Measurements from ENCODE around the gene RGS21.

GRCh38 chr1:190443692-190443991, 34.0 kb downstream of the BRINP3 start:
- RRBS, result no CpG with 5 or more reads among the region's 3 CpGs

DNA sequence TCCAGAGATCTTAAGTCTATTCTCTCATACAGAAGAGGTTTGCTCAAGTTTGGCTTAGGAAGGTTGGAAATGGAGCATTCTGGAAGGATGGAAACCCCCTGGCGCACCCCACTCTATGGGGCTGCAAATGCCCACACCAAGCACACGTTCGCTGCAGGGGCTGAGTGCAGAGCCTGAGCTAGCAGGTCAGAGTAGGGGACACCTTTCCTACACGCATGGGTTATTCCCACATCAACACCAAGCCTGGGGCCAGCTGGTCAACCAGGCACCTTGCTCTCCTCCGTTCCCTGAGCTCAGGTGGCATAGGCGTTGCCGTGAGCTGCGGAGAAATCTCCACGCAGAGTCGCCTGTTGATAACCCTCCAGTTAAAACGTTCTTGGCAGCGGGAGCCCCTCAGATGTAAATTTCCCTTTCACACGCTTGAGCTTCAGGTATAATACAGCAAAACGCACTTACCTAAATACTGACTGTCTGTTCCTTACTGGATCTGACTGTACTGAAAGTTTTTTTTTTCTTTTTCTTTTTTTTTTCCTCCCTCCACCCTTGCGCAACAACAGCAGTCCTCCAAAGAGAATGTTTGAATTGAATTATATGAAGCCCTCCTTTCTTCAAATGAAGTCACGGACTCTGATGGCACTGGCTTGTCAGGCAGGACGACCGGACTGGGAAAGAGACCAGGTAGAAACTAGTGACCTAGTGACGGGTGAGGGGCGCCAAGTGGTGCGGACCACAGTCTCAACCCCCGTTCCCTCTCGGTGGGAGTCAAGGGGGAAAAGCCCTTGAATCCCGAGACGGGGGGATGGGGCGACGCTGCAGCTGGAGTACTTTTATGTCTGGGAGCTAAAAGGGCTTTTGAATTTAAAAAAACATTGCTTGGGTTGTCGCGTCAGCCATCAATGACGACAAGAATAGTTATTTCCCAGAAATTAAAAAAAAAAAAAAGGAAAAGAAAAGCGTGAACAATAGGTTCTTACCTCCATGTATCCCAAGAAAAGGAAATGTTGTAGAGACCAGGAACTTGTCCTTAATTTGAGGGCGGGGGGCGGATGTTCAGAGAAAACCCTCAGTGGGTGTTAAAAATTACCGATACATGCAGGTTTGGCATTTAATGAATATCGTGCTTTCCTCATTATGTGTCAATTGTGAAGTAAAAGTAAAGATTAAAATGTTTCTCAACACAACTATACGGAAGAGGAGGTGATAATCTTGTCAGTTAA, 1.9 kb downstream of the BRINP3 start:
- RRBS, result no CpG with 5 or more reads among the region's 36 CpGs

- RRBS, result no CpG with 5 or more reads among the region's 45 CpGs
These were observed 763 bp upstream of the BRINP3 start for GRCh38 chr1:190478052-190479202.

DNA sequence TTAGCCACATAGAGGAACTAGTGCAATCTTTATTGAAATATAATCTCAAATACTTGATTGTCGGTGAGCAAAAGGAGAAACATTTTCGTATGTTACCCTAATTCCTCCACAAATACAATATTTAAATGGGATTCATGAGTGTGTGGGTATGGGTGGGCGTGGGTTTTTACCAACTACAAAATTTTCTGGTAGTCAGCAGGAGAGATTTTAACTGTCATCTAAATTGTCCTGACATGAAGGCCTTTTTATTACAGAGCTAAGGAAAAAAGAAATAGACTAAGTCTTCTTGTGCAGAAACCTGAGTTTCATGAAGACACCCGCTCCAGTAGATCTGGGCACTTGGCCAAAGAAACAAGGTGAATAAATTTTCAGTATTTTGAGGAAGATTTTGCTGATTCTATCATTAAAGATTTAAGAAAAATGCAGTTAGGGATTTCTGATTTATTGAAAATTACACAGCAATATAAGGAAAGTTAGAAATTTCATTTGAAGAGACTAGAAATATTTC, 758 bp downstream of the RGS18 start:
- RRBS, result no CpG with 5 or more reads among the region's 4 CpGs

GRCh38 chr1:192316914-192317296, at the start of gene RGS21:
Gene RGS21 (plus strand): TSS chr1:192316992.
- RRBS, result no CpG with 5 or more reads among the region's 1 CpG

DNA sequence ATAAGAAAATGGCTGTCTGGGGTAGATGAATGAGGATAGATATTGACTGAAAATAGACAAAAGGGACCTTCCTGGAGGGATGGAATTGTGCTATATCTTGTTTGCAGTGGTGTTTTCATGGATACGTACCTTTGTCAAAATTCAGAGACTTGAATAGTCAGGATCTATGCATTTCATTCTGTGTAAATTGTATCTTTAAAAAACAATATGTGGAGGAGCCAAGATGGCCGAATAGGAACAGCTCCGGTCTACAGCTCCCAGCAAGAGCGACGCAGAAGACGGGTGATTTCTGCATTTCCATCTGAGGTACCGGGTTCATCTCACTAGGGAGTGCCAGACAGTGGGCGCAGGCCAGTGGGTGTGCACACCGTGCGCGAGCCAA, 75.2 kb upstream of the RGS1 start:
- RRBS, result no CpG with 5 or more reads among the region's 11 CpGs

GRCh38 chr1:192830526-192831017, 21.7 kb downstream of the RGS2 start:
- RRBS, result no CpG with 5 or more reads among the region's 4 CpGs

- RRBS, result no CpG with 5 or more reads among the region's 4 CpGs
These were observed 98.8 kb downstream of the RGS2 start for GRCh38 chr1:192907248-192908410.

GRCh38 chr1:192936452-192937100, 122.6 kb downstream of the UCHL5 start:
- RRBS, result no CpG with 5 or more reads among the region's 1 CpG

DNA sequence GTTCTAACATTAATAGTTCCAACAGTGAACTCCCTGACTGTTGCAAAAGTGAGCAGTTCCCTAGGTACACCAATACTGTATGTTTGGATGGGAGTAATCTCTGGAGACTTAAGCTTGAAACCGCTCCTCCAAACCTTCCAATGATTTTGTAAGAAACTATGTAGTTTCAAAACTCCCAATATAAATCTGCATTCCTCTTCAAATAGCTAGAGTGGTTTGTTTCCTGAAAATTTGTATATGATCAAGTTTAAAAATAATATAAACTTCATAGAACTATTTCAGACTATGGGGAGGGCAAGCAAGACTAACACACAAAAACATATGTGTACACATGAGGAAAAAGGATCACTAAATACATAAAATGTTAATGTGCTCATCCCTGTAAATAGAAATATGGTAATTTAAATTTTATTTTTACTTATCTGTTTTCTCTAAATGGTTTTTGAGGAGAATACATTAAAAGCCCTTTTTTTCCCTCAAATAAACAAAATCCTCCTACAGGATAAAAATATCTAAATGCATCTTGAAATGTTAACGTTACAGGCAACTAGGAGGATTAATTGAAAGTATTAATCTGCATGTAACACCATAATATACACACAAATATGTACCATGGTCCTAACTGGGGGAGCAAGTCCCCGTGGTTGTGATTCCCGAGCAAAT, 45.9 kb downstream of the UCHL5 start:
- RRBS, result no CpG with 5 or more reads among the region's 4 CpGs

- RRBS, result no CpG with 5 or more reads among the region's 2 CpGs
These were observed 6.2 kb upstream of the CDC73 start for GRCh38 chr1:193115542-193116212.

DNA sequence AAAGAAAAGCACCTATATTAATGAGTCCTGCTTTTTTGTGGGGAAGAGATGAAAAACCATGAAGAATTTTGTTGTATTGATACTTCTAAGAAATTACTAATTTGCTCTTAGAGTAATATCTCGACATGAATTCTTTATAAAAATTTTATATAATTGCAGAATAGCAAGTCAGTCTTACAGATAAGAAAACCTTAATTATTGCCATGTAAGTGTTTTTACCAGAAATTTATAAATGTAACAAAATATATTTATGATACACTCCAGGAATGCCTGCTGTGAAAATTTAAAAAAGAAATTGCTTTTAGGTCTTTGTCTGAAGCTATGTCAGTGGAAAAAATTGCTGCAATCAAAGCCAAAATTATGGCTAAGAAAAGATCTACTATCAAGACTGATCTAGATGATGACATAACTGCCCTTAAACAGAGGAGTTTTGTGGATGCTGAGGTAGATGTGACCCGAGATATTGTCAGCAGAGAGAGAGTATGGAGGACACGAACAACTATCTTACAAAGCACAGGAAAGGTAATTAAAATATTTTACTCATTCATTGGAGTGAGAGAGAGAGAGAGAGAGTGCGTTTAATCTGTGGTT, 19.8 kb downstream of the CDC73 start:
- RRBS, result no CpG with 5 or more reads among the region's 4 CpGs

- RRBS, result no CpG with 5 or more reads among the region's 10 CpGs
These were observed 30.5 kb upstream of the B3GALT2 start for GRCh38 chr1:193216865-193217415.

DNA sequence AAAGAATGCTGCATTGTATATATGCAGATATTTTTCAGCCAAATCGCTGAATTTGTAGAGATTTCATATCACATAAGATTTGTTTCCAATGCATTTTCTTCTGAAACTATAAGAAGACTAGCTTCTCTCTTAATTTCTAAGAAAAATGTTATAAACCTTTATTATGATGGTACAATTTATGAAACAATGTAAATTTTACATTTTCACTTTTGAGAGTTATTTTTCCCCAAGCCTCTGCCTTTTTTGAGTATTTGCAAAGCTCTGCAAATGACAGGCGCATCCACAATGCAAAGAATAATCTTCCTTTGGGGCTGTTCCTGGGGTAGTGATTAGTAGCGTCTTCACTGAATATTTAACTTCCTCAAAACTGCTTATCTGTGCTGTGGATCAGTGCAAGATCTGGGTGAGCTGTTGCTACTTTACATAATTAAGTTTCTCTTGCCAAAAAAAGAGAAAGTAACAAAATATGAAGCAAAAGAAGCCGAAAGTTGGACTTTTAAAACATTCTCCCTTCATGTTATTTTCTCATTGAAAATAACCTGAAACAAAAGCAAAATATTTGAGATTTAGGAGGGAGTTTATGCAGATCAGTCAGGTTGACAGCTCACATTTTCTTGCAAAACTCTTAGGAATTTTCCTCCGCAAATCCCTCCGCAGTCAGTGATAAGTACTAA, 276.2 kb upstream of the B3GALT2 start:
- RRBS, result no CpG with 5 or more reads among the region's 6 CpGs

DNA sequence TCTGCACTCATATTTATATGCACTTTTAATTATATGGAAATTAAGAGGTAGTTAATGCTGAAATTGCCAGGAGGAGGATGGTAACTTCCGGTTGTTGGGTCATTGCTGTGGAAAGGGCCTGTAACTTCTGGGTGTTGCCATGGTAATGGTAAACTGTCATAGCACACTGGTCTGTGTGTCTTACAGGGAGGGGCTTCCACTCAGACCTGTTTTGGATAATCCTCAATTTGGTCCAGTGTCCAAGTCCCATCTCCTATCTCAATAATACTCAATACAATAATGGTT, 7.7 kb downstream of the CFH start:
- RRBS, result no CpG with 5 or more reads among the region's 1 CpG

DNA sequence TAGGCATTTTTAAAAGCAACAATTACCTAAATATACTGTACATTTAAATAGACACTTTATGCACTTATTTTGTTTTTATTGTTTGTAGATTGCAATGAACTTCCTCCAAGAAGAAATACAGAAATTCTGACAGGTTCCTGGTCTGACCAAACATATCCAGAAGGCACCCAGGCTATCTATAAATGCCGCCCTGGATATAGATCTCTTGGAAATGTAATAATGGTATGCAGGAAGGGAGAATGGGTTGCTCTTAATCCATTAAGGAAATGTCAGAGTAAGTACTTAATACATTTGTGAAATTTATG, 21.0 kb downstream of the CFH start:
- RRBS, result no CpG with 5 or more reads among the region's 1 CpG

DNA sequence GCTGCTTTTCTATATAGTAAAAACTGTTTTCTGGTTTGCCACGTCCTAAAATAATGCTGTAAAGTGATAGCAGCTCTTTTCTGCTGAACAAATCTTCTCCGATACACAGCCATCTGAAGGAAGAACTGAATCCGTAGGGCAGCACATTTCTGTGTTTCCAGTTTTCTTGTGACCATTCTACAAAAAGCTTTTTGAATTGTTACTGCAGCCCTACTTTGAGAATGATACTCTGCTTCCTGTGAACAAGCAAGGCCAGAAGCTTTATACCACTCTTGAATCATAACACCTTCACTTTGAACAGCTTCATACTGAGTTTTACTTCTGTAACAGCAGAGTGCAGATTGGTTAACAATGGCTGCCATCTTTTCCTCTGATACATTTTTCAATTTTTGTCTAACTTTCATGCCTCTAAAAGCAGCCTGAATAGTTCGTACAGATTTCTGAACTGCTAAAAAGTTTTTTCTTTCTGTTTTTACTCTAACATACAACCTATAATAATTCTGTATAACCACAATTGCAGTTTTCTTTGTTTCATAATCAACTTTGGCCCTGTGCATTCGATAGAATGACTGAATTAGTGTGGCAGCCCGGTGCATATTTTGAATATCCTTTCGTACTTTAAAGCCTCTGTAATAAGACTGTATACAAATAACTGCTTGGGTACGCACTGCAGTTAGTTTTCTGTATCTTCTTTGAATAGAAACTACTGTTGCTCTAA, 33.7 kb upstream of the F13B start:
- RRBS, result no CpG with 5 or more reads among the region's 8 CpGs

DNA sequence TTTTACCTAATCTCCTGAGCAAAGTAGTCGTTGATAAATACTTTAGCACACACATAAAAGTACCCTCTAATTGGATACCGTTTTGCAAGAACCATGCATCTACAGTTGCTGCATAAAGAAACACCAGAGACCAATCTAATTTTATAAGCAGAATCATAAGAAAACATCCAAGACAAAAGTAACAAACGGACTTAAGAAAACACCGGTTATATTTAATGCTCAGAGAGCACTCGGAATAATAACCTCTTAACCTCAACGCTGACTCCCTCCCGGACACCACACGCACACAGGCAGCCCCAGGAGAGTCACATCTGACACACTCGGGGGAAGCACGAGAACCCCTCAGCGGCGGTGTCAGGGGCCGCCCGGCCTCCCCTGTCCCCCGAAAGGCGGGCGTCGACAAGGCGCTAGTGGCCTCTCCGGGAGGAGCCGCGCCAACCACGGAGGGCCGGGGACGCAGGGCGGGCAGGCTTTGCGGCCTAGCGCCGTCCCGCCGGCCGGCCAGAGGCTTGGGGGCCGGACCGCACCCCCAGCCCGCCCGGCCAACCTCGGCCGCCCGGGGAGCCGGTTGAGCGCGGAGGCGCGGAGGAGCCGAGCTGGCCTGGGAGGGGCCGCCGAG, 690 bp downstream of the DENND1B start:
- RRBS, result 1% methylated on average over 30 of the region's 47 CpGs

DNA sequence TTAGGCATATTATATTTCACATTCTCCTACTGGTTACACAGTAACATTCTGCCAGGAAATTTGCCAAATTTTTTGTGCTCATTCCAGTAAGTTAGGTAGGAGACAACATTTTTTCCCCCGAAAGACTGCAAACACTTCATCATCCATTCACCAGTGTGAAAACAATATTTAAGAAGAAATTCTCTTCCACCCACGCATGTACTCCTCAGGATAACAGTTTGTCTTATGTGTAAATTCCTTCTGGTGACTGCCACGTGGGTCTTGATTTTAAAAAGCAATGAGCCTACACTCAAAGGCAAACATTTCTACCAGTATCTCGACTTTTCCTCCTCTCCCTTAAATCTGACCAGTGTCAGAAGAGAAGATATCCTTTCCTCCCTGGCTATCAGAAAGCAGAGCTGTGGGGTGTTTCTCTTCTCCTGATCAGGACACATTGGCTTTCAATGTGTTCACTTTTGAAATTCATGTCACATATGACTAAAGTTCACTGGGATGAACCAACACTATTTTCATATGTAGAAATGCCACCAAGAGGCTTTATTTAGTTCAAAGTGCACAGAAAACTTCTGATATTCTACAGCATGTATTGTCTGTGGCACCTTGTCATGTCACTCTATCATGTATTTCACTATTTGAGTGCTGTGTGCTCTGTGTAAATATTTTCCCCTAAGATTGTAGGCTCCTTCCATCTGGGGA, 38.5 kb downstream of the LHX9 start:
- RRBS, result no CpG with 5 or more reads among the region's 4 CpGs

DNA sequence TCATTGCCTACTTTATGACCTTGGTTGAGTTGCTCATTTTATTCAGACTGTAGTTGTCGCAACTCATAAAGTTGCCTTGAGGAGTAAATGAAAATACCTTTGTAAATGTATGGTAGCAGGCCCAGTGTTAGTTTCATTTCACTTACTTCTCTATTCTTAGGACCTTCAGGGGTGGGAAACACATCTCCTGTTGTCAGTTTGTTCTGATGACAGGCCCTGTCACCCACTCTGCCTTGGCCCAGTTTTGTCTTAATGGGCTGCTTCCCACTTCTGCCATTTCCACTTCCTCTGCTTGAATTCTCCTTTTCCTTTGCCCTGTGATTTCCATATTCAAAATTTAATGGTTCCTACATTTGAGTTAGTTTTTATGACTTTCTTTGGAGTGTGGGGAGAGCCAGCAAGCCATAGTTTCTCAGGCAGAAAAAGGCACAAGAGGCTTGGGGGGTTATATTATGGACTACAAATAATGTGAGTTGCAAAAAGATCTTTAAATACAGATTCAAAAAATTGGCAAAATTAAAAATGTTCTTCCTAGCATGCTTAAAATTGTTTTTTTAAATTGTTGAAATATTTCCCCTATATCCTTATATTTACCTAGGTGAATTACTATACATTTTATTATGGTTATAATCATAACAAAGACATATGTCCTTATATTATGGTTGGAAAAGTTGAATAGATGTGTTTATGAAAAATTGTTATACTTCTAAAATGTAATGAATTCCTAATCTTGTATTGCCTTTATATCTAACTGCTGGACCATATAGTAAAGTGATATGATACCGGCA, 5.8 kb downstream of the NEK7 start:
- RRBS, result no CpG with 5 or more reads among the region's 2 CpGs